Mesenchymal stem cell of the bone marrow (primary cell): ENCODE results near the gene LDLRAD3.

- CAGE, long polyA plus RNA: no peak
These were observed 3.2 kb downstream of the EHF start for GRCh38 chr11:34624024-34624468.

- CAGE, long polyA plus RNA: no peak
These were observed 18.4 kb downstream of the EHF start for GRCh38 chr11:34639320-34639685.

DNA sequence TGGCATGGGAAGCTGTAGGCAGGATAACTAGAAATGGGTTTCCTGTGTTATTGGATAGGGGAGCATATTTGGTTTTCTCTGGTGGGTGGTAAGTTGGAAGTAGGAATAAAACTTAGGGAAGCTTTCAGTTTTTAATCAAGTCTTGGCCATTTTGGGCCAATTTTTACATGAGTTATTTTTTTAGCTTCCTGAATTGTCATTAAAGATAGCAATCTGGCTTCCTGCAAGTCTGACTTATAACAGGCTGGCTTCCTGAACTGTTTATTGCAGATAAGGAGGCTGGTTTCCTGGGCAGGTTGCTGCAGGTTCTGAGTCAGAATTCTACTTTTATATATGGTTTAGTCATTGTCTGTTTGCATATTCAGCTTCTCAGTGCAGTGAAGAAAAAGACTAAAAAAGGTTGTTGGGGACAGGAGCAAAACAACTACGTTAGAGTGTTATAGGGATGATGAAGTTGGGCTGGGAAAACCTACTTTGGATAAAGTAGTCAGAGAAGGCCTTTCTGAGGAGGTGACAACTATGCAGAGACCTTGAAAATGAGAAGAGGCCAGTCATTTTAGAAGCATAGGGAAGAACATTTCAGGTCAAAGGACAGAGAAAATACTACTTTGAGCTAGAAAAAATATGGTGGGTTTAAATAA, 106.5 kb downstream of the APIP start:
- CAGE, long polyA plus RNA: no peak

DNA sequence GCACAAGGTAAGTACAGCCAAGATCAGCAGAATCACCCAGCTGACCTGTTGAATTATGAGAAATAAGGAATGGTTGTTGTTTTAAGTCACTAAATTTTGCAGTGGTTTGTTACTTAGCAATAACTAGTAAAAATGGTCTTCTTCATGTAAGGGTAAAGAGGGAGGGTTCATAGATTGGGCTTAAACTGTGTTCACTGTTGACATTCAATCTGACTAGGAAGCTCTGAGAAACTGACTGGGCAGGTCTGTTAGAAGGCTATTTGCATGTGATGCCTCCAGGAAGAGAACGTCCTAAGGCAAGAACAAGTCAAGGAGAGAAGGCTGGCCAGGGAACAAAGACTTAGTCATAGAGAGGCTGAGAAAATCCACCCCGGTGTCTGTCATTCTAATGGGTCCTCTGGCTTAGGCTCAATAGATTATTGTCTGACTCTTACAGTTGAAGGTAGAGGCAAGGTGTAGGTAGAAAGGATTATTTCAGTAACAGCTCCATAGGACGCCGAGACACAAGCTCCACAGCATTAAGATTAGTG, 50.3 kb upstream of the CD44 start:
- CAGE, long polyA plus RNA: no peak

GRCh38 chr11:35106540-35107134, 32.3 kb upstream of the CD44 start:
- CAGE, long polyA plus RNA: no peak

DNA sequence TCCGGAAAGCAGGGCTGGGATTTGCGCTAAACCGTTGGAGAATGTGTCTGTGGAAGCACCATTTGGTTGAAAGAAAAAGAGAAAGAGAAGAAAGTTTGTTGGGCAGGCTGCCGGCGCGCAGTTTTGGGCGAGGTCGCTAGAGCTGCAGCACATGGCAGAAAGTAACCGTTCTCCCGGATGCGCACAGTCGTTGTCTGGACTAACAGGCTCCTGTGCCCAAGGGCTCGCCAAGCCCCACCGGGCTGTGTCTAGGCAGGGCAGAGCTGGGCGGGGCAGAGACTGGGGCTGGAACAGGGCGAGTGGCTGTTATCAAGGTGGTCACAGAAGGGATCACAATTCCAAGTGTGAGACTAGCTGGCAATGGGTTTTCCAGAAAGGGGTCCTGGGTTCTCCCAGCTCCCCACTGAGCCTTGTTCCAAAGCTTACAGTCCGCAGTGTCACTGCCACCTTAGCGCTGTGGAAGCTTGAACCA, 567 bp downstream of the CD44 start:
- CAGE, long polyA plus RNA: no peak

DNA sequence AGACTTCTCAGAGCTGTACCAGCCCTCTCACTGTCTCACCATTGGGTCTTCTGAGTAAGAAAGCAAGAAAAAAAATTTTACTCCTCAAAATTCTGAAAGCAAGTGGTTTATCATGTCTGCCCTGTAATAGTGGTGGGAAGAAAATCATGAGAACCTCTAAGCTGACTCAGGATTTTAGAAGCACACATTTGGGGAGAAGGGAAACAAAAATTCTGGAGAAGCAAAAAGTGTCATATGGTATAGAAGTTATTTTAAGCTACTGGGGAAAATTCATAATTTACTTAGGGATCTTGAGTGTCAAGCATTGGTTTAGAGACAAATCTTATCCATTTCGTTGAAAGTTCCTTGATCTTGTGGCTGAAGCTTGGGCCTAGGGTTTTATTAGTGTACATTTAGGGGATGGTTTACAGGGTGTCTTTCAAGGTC, 14.9 kb downstream of the CD44 start:
- CAGE, long polyA plus RNA: no peak

- CAGE, long polyA plus RNA: no peak
These were observed 17.3 kb downstream of the CD44 start for GRCh38 chr11:35156150-35156752.

- CAGE, long polyA plus RNA: no peak
These were observed 34.1 kb downstream of the CD44 start for GRCh38 chr11:35172904-35173585.

DNA sequence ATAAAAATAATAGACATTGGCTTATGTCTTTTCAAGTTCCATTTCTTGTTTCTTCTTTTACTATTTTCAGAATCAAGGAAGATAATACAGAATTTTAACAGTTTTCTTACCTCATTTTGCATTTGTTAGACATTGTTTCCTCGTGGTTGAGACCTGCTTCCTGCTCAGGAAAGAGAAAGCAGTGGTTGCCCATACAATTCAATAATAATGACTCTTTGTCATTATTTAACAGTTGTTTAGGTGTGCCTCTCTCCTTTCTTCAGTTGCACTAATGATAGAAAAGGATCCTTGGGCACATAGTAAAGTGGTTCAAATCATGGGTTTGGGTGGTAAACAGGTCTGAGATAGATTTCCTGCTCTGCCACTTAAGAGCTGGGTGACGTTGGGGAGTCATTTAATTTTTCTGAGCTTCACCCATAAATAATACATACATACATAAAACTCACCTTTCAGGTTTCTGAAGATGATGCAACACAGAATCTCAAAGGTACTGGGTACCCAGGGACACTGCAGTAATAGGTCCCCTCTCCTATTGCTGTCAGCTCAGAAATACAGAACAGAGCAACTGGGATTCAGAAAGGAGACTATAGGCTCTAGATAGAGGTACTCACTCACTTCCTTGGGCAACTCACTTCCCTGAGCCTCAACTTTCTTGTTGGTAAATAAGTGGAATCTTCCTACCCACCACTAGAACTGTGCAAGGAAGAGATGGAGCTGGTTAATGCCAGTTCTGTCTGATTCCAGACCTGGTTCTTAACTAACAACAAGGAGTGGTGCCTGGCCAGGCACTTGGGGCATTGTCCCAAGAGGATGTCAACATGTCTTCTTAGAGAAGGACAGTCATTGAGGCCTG, 34.8 kb downstream of the CD44 start:
- CAGE, long polyA plus RNA: no peak

DNA sequence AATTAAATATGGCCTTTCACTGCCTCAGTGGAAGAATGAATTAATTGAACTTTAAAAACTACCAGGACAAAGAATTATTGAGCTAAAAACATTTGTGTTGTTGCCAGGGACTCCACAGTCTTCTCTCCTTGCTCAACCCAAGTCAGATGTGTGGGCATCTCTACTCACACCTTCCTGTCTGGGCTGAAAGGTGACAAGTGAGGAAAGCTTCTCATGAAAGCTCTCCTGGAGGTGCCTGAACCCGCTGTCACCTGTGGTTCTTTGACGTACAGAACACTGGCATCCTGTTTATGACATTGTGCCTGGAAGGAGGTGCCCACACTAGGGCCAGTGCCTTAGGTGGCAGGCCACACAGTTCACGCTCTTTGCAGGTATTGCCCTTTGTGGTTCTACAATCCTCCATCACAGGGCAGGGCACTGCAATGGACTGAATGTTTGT, 108.4 kb downstream of the CD44 start:
- CAGE, long polyA plus RNA: no peak

GRCh38 chr11:35276335-35276944, 137.5 kb downstream of the CD44 start:
- CAGE, long polyA plus RNA: no peak

DNA sequence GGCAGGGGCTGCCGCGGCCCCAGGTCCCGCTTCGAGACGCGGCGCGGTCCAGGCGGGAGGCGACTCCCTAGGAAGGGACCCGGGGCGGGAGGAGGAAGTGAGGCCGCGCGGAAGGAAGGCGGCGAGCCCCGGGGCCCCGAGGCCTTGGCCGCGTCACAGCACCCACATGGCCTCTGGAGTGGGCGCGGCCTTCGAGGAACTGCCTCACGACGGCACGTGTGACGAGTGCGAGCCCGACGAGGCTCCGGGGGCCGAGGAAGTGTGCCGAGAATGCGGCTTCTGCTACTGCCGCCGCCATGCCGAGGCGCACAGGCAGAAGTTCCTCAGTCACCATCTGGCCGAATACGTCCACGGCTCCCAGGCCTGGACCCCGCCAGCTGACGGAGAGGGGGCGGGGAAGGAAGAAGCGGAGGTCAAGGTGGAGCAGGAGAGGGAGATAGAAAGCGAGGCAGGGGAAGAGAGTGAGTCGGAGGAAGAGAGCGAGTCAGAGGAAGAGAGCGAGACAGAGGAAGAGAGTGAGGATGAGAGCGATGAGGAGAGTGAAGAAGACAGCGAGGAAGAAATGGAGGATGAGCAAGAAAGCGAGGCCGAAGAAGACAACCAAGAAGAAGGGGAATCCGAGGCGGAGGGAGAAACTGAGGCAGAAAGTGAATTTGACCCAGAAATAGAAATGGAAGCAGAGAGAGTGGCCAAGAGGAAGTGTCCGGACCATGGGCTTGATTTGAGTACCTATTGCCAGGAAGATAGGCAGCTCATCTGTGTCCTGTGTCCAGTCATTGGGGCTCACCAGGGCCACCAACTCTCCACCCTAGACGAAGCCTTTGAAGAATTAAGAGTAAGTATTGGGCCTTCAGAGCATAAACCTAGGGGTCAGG, 608 bp downstream of the TRIM44 start:
- CAGE, long polyA plus RNA: no peak

DNA sequence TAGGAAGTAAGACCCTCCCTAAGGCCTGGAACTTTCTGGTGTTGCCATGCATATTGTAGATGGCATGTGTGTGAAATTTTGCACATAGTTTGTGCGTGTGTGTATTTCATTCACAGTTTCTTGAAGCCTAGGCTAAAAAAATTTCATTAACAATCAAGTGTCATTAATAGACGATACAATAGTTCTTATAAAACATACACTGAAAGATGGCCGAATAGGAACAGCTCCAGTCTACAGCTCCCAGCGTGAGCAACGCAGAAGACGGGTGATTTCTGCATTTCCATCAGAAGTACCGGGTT, 40.0 kb downstream of the TRIM44 start:
- CAGE, long polyA plus RNA: no peak

DNA sequence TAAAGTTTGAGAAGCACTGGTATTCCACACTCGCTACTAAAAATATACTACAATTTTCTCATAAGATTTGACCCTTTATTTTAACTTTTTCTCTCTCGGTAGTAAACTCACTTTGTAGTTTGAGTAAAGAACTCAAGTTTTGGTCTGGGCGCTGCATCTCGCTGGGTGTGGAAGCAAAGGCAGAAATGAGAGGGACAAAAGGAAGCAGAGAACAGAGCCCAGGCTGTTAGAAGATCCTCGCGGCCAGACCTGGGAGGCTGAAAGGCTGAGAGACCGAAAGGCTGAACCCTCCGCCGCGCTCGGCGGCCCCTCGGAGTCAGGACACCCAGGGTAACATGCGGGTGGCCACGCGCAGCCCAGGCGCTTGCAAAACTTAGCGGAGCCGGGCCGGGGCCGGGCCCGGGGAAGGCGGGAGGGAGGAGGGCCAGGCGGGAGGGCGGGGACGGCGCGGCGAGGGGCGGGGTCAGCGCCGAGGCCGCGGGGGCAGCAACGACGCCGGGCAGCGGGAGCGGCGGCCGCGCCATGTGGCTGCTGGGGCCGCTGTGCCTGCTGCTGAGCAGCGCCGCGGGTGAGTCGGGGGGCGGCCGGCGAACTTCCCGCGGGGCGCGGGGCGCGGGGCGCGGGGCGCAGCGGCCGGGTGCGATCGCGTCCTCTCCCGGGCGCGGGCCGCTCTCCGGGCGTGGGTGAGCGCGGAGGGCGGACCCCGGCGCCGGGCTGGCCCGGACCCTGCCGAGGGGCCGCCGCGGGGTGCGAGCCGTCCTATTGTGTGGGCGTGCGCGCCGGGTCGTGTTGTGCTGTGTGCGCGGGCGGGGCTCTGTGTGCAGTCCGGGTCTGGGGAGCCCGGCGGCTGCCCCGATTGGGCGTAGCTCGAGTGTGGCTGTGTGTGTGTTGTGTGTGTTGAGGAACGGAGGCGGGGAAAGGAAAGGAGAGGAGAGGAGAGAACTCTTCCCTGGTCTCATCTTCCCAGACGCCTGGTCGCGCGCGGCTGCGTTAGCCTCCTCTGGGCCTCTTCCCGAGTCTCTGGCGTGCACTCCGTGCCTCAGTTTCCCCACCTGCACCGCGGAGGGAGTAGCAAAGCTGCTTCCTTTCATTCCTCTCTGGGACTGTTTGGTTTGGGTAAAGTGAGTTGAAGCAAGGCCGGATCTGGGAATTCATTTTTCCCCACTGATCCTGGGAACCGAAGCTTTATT, at the start of gene LDLRAD3:
Gene LDLRAD3, plus strand, starts transcription at position 486 of the 1,190 bp plus-strand sequence.
- CAGE, long polyA plus RNA: no peak

DNA sequence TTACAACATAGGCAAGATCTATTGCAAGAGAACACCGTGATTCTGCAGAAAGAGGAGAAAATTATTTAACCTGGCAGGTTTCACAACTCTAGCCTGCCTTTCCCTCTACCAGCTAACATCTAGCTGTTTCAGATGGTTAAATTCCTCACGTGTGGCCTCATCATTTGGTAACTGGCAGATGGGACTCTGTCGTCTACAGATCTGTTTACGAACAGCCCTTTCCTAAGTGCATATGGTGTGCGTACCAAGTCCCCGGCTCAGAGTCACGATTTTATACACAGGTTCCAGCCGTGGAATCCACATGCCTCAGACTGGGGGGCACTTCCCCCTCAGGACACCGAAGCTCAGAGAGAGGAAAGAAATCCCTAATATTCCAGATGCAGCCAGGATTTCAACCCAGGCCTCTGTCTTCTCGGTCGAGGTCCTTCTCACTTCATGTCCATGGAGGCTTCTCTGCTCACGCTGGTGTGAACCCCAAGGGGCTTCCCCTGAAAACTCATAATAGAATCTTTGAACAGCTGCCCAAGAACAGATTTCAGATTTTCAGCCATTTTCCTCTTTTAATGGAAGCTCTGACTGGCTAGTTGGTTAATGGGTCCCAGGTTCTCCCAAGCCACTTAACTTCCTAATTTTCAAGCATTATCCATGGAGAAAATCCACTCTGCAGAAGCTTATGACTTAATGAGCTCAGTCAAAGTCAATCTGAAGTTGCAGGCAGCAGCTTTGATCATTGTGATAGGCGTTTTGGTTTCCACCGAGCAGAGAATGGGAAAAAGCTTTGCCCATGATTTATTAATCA, 25.1 kb downstream of the LDLRAD3 start:
- CAGE, long polyA plus RNA: no peak

- CAGE, long polyA plus RNA: no peak
These were observed 49.0 kb downstream of the PRR5L start for GRCh38 chr11:36345040-36345509.

DNA sequence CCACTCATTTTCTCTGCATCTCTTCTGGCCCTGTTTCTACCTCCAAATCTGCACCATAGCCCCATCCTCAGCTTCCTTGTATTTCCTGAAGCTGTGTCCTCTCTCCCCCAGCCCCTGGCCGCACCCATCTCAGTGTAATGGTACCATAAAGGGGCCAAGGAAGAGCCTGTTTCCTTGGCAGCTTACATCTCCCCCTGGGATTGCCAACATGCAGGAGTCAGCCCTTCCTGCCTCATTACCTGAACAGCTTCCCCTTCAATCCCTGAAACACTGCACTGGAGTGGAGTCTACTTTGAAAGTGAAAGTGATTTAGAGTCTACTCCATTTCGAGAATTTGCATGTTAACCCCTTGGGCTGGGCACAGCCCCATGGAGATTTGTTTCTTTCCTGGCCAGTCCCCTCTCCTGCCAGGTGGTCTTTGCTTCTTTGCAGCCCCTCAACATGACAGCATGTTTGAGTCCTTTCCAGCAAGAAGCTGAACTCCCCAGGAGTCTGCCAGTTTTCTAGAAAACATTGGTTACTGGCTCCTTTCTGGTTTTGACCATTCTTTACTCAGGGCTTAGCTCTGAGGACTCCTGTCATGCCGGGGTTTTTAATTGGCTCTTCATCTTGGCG, 60.0 kb downstream of the TRAF6 start:
- CAGE, long polyA plus RNA: no peak

- CAGE, long polyA plus RNA: no peak
These were observed 54.2 kb downstream of the TRAF6 start for GRCh38 chr11:36455627-36456581.

GRCh38 chr11:36511893-36512624, 2.0 kb upstream of the TRAF6 start:
- CAGE, long polyA plus RNA: no peak